Measurements from ENCODE around the genes B3GAT2, DDX43 and SENP6.

DNA sequence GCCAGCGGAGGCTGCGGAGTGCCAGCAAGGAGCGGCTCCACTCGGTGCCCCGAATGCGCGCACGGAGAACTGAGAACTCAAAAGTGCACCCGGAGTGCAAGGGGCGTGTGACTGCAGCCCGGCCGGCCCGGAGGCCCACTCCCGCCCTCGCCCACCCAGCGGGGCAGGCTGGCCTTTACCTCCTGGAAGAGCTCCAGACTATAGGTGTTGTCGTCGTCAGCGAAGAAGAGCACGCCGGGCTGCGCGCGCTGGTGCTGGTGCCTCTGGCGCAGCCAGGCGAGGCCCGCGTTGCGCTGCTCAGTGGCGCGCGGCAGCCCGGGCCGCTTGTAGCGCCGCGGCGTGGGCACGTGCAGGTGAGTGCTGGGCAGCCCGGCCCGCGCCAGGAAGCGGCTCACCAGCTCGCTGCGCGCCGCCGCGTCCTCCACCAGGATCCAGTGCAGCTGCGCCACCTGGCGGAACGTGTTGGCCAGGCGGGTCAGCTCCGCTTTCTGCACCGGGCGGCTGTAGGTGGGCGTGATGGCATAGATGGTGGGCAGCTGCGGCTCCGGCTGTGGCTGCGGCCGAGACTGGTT, 1.1 kb downstream of the B3GAT2 start:
- PRO-cap: no peak

- PRO-cap: no peak
These were observed at the start of gene B3GAT2 for GRCh38 chr6:70956952-70957431. TSS of gene B3GAT2 (minus strand) at chr6:70957060.

DNA sequence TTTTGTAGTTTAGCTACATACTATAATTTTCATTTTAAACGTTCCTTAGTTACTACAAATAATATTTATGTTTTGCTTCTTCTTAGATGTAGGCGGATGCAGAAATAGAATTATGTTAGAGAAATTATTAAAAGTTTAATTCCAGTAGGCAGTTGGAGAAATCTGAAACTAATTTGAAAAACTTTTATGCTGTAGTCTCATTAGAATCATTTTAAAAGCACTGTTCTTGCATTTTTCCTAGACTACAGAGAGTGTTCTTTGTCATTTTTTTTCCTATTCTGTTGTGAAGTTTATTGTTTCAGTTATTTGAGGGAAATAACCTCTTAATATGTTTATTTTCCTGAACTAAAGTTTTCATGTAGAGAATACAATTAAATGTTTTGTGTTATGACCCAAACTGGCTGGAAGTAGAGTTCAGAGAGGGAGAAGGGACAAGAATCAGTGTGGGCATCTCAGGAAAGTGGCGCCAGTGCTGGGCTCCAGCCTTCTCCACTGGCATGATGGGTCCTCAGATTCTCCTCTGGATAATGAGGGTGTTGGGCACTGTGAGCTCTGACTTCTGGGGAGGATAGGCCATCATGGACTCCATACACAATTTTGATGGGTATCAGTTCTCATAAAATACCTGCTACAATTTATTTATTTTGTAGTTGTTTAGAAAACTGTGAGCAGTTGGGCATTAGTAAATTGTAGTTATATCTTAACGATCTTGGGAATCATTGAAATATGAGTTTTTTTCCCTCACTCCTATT, 18.3 kb downstream of the OGFRL1 start:
- PRO-cap: no peak

- PRO-cap: no peak
These were observed 123.7 kb downstream of the OGFRL1 start for GRCh38 chr6:71411806-71413154.

DNA sequence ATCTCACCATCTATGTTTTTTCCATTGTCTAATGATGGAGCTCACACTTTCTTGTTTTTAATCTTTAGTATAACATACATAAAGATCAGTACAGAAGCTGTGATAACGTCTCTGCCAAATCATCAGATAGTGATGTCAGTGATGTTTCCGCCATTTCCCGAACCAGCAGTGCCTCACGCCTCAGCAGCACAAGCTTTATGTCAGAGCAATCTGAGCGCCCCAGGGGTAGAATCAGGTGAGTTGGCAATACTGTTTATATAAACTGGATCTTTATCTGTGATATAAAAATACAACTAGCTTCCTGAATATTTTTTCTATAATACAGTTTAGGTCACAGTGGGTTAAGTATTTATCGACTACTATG, 308.4 kb upstream of the KCNQ5 start:
- PRO-cap: no peak

GRCh38 chr6:72620047-72620968, 1.6 kb upstream of the KCNQ5 start:
- PRO-cap: unidirectional peak, plus-strand start at chr6:72620423

DNA sequence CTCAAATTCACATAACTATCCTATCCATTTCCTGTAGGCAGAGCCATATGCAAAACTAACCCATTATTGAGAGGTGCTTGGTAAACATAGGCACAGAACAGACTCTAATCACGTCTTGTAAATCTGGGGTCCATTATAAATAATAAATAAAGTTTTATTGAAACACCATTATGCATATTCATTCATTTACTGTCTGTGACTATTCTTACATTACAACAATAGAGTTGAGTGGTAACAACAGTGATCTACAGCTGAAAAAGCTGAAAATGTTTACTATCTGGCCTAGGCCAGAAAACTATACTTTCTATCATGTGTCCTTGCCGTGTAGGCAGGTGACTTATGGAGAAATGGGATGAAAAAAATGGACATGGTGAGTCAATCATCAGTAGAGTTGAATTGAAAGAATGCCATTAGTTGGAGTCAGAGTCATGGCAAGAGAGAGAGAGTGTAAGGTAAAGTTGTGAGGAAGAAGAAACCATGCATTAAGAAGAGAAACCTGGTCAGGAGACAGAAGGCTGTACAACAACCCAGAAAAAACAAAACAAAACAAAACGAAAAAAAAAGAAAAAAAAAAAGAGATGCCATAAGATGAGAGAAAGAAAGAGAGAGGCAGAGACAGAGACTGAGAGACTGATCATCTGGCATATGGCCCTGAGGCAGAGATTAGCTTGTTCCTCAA, 25.2 kb downstream of the KCNQ5 start:
- PRO-cap: no peak

GRCh38 chr6:73394483-73394970, at the start of gene DDX43:
TSS of gene DDX43 (plus strand) at chr6:73394828.
- PRO-cap: unidirectional peak, plus-strand start at chr6:73394853

- PRO-cap: no peak
These were observed 324 bp upstream of the CGAS start for GRCh38 chr6:73452545-73452696.

GRCh38 chr6:73654750-73655244, 1.0 kb upstream of the SLC17A5 start:
- PRO-cap: unidirectional peak, minus-strand start at chr6:73654984

- PRO-cap: no peak
These were observed 8.3 kb downstream of the CD109 start for GRCh38 chr6:73704197-73704744.

- PRO-cap: unidirectional peak, minus-strand start at chr6:75209044
These were observed 3.1 kb upstream of the COL12A1 start for GRCh38 chr6:75208765-75209547.

- PRO-cap: no peak
These were observed 6.2 kb downstream of the TMEM30A start for GRCh38 chr6:75278372-75278891.

- PRO-cap: bidirectional peak, plus-strand start at chr6:75602033, minus-strand start at chr6:75601761
These were observed at the start of gene SENP6 for GRCh38 chr6:75601504-75602220. TSS of gene SENP6 (plus strand) at chr6:75601880.

- PRO-cap: no peak
These were observed 71.5 kb upstream of the MYO6 start for GRCh38 chr6:75677369-75678200.

DNA sequence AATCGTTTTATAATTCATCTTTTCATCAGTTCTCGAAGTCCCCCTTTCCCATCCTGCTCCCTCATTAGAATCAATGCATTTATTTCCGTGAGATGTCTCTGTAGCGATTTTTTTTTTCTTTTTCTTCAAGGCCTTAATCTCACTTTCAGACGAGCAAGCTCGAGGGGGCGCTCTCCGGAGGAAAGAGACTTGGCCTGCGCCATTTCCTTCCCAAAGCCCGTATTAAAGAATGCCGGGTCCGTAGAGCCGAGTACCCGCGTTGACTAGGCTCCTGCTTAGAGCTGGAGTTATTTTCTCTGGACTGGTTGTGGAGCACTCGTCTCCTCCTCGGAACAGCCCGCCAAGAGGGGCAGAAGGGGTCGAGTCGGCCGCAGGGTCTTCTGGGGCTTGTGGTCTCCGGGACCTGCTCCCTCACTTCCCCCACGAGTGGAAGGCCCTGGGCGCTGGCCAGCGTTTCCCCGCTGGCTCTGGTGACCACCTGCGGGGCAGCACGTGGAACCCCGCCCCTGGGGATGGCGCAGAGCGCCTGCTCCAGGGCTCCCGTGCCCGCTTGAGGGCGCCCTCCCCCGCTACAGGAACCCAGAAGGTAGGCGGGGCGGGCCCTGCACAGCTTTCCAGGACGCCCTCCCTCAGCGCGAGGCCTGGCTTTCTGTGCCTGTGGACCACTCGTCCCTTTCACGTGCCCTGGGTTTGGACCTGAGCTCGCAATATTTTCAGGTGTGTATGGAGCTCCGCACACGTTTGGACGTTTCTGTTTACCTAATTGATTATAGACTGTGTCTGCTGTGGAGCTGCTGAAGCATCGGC, 2.6 kb upstream of the MEI4 start:
- PRO-cap: no peak

- PRO-cap: no peak
These were observed 90.8 kb downstream of the IRAK1BP1 start for GRCh38 chr6:78957795-78958998.

DNA sequence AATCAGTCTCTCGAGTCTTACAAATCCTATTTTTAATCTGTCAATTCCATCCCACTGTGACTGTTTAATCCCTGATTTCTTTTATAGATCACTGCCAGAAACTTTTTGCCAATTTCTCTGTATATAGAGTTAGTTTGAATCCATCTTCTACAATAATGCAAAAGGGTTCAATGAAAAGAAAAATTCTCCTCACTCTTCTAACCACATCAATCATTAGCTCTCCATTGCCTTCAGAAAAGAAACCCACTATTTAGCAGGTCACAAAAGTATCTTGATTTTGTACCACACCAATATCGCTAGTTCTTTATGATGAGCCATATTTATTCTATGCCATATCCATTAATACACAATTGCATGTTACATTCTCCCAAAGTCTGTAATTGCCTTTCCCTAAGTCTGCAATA, 39.1 kb downstream of the PHIP start:
- PRO-cap: no peak

DNA sequence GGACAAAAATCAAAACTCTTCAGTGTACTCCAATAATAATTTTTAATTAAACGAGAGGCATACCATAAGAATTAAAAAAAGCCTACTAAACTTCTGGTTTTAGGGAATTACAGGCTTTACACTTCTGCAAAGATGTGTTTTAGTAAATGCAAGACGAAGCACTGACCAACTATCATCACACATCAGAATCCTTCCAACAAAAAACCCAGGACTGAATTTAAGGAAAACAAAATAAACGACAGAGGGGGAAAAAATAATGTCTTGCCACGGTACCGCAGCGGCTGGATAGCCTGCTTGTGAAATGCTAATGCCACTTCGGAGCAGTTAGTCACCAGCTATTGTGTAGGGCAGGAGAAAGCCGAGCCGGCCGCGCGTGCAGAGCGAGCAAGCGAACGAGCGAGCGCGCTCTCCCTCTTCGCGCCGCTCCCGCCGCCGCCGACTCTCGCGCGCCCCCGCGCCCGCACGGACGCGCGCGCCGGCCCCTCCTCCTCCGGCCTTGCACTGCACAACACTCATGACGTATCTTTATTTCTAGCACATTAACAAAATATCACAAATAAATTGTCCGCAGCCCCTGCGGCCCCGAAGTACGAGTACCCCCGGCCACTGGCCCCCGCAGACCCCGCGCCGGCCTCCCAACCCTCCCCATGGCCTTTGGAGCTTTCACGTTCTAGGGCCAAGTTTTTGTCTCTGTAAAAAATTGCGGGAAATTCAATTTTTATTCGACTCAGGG, 1.2 kb downstream of the PHIP start:
- PRO-cap: bidirectional peak, plus-strand start at position 555 of the sequence, minus-strand start at position 428 of the sequence

DNA sequence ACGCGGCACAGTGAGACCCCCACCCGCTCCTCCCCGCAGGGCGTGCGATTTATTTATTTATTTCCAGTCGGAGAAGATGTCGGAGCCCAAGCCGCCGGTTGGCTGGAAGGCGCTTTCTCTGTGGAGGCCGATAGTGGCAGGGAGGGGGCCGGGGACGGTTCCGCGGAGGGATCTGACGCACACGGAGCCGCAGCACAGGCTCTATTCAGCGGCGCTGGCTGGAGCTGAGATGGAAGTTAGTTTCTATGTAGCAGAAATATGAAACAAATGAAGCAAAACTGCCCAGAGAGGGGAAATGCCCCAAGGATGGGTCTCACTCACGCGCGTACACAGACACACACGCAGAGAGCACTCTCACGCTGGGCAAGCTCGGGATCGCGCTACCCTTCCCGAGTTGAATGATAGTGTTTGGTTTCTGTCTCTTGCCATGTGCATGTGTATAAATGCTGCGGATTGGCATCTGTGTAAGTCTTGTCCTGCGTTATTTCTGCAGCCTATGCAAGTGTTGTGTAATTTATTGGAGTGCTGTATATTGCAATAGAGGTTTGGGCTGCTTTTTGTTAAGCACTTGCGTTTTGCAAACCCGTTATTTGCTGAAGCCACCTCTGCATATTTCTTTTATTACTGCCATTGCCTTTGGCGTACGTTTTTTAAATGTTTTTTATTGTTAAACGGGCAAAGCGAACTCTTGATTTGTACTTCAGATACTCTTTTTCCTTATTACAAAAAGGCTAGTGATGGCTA, 525 bp upstream of the PHIP start:
- PRO-cap: bidirectional peak, plus-strand start at position 208 of the sequence, minus-strand start outside the sequence